AG08470 (cell line): ENCODE results near the gene VSNL1.

DNA sequence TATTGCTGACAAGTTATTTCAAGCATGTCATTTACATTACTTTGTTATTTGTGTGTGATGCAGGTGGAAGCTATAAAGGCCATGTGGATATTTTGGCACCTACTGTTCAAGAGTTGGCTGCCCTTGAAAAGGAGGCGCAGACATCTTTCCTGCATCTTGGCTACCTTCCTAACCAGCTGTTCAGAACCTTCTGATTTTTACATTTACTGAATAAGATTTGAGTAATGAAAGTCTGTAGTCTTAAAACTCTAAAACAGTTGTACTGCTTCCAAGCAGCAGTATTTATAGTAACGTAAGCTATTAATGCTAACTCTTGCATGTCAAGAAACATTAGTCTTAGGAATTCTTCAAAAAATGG lies 39.0 kb downstream of the DDX1 start:
- RRBS: no CpG with 5 or more reads among the region's 2 CpGs

DNA sequence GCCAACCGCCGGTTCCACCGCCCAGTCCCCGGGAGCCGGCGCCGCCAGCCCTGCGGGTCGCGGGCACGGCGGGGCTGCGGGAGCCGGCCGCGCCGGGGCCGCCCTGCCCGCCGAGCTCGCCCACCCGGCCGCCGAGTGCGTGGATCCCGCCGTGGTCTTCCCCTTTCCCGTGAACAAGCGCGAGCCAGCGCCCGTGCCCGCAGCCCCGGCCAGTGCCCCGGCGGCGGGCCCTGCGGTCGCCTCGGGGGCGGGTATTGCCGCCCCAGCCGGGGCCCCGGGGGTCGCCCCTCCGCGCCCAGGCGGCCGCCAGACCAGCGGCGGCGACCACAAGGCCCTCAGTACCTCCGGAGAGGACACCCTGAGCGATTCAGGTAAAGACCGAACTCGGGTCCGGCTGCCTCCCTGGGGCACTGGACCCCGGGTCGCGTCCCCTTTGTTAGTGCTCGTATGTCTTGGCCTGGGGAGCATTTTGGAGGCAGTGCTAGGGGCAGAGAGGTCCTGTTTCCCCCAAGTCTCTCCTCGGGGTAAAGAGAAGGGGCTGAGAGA lies 2.2 kb downstream of the MYCN start:
- RRBS: 9% methylated on average over 45 of the region's 62 CpGs

GRCh38 chr2:16084048-16084902 lies 143.9 kb downstream of the MYCN start:
- RRBS: no CpG with 5 or more reads among the region's 14 CpGs

DNA sequence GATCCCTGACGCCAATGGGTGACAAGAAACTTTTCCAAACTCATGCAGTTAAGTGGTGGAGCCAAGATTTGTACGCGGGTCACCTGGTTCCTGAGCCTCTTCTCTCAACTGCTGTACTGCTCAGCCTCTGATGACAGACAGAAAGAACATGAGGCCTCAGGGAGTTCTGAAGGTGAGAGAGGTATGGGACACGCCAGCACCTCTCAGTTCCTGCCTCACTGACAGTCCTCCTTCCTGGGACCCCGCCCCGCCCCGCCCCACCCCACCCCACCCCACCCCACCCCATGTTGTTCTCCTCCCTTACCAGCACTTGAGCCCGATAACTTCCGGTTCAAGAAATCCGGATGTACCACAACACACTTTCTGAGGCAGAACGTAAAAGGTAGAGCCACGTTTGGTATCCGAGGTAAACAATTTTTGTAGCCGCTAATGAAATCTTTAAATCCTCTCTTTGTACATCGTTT lies 287.7 kb downstream of the MYCN start:
- RRBS: no CpG with 5 or more reads among the region's 15 CpGs

GRCh38 chr2:16244959-16245488 lies 304.7 kb downstream of the MYCN start:
- RRBS: no CpG with 5 or more reads among the region's 7 CpGs

GRCh38 chr2:16653584-16654376 lies 11.9 kb downstream of the CYRIA start:
- RRBS: no CpG with 5 or more reads among the region's 10 CpGs

- RRBS: no CpG with 5 or more reads among the region's 3 CpGs
Measured at GRCh38 chr2:16704676-16704984, 39.0 kb upstream of the CYRIA start.

DNA sequence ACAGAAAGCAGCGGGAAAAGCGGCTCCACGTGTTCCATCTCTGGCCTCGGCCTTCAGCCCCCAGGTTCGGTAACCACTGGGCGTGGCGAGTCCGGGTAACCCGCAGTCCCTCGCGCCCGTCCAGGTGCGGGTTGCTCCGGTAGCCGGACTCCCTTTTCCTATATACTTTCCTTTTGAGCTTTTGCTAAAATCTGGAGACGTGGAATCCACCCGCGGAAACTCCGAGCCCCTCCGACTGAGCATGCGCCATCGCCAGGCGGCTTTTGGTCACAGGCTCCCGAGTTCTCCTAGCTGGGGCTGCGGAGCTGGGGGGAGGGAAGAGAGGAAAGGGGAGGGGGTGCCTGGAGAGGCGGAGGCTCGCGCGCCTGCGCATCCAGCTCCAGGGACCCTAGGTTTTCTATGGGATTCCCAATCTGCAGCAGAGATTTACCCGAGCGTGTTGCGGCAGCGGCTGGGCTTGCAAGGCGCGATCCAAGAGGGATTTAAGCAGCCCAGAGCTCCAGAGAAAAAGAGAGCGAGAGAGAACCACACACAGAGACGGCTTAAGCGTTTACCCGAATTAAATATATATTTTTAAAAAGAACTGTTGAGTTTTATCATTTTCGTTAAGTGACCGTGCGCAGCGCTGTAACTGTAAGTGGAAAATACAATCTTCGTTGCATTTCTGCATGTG lies at the start of gene VSNL1:
VSNL1 (plus strand) TSS at position 411 of the 673 bp plus-strand sequence.
- RRBS: 59% methylated on average over 5 of the region's 45 CpGs

GRCh38 chr2:17543040-17543827 lies 2.7 kb downstream of the VSNL1 start:
- RRBS: no CpG with 5 or more reads among the region's 8 CpGs

DNA sequence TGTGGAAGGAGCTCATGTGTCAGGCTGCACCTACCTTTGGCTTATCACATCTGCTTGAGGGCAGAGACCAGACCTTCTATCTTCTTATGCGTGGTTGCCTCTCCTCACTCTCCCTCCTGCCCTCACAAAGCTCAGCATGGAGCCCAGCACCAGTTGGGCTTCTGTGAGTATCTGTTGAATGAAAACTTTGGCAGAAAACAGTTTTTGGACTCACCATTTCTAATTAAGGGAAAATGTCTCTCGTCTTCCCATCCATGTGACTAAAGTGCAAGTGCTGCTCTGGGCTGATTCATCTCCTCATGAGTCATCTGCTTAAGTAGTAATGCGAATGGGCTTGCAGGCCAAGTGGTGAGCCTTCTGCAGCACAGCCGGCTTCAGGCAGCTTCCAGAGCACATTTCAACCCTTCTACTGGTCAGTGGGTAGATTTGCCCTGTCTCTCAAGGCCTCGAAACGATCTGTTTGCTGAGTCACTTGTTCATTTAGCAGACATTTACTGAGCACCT lies 102.6 kb downstream of the VSNL1 start:
- RRBS: no CpG with 5 or more reads among the region's 6 CpGs

DNA sequence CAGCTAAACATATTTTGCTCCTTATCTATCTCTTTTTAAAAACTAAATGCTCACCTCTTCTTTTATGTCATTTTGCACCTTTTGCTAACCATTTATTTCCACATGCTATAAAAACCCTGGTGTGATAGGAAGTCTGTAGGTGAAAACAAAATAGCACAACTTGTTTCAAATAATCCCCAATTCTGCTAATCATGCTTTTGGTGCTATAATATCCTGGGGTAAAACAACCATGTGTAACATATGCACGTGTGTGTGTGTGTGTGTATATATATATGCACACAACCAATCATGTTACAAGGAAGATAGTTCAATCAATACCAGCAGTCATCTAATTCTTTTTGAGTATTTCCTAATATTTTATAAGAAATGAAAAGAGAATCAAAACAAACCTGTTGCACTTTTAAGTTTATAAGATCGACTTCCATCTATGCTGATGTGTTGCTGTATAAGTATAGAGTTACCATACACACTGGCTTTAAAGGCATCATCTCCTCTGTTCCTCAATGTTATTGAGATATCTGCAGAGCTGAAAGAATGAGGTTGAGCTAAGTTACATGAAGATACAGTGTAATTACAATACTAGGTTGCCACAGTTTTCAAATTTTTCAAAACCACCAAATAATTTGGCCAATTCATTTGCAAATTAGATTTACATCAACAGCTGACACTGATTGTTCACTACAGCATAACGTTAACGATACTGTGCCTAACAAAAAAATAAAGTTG lies 22.1 kb downstream of the SMC6 start:
- RRBS: no CpG with 5 or more reads among the region's 4 CpGs

DNA sequence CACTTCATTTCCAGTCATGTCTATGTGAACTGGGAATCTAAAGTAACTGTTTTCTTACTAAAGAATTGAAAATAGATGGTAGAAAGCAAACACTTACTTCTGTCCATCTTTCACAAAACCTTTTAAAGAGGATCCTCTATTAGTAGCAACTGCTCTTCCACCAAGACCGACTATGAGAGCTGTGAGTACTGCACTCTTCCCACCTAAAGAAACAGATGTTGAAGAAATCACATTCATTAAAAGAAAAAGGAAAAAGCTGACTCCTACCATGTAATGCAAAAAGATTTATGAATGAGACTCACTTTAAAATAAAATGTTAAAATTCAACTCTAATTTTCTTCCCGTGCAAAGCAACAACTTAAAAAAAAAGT lies 15.5 kb downstream of the SMC6 start:
- RRBS: no CpG with 5 or more reads among the region's 2 CpGs

- RRBS: no CpG with 5 or more reads among the region's 3 CpGs
Measured at GRCh38 chr2:18455894-18456235, 104.6 kb downstream of the RDH14 start.

GRCh38 chr2:18961884-18962364 lies 372.6 kb upstream of the NT5C1B start:
- RRBS: no CpG with 5 or more reads among the region's 9 CpGs

- RRBS: no CpG with 5 or more reads among the region's 4 CpGs
Measured at GRCh38 chr2:19533801-19534228, 175.4 kb upstream of the OSR1 start.

DNA sequence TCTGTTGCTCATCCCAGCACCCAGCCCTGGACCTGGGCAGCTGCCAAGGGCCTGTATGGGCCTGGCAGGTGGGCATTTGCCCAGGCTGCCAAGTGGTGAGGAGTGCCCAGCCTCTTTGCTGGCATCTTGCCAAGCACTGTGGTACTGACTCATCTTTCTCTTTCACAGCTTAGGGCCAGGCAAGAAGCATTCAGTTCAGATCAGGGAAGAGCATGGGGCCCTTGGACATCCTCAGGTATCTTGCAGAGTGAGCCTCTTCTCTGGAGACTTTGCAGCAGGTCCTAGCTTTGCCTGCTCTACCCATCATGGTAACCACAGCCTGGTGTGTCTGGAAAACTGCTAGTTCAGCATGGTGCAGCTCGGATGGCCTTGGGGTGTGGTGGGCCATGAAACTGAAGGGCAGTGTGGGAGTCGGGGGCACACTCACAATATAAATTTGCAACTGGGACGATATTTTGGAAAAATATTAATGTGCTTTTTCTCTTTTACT lies 15.0 kb upstream of the LAPTM4A start:
- RRBS: no CpG with 5 or more reads among the region's 3 CpGs

- RRBS: no CpG with 5 or more reads among the region's 14 CpGs
Measured at GRCh38 chr2:20071392-20072464, 20.3 kb upstream of the LAPTM4A start.

DNA sequence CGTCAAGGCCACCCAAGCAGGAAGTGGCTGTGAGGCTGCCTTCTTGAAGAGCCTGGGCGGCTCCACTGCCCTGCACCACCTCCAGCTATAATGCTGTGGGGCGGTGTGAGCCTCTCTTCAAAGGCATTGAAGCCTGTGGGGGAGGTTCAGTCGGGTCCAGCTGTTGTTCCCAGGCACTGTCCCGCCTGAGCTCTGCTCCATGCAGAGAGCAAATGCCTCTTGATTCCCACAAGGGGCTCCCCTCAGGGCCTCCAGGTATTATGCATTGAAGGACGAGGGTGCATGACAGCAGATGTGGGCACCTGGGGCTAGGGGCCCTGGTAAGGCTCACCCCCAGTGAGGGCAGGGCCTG lies 29.5 kb upstream of the LAPTM4A start:
- RRBS: no CpG with 5 or more reads among the region's 6 CpGs

GRCh38 chr2:20196514-20197213 lies 28.3 kb downstream of the SDC1 start:
- RRBS: 47% methylated on average over 4 of the region's 17 CpGs

DNA sequence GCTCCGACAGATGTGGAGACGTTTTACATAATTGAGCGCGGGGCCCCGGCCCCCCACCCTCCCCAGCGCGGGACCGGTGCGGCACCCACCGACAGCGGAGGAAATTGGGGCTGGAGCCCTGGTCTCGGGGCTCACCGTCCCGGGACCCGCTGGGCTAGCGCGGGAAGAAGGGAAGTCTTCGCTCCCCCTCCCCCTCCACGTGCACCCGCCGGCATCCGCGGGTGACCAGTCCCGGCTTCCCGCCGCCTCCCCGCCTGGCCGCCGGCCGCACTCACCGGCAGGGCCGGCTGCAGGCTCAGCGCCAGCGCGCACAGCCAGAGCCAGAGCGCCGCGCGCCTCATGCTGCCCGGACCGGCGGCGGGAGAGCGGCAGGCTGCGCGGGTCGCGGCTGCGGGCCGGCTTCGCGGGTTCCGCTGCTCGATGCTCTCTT lies 388 bp downstream of the SDC1 start:
- RRBS: 1% methylated on average over 42 of the region's 54 CpGs